Neural cell (in vitro differentiated cells): ENCODE measurements around the genes TSPY3, DDX3Y, RPS4Y2 and DAZ2.

DNA sequence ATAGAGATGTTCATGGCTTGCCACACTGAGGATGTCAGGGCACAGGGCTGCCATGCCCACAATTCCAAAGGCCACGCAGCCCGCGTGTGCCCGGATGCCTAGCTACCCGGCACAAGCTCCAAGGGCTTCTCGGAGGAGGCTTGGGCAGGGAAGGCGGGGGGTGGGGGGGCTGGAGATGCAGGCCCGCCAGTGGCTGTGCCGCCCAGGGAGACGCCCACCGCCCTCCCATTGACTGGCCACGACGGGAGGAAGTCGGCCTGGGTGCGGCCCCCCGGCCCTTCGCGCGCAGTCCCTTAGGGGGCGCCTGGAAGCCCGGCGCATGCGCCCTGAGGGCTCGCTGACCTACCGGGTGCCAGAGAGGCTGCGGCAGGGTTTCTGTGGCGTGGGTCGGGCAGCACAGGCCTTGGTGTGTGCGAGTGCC lies at the start of gene TSPY3:
TSS of gene TSPY3 (plus strand) at position 274 of the 421 bp plus-strand sequence.
- RAMPAGE, long total RNA = no peak

GRCh38 chrY:10034964-10035472 lies 507.3 kb downstream of the TSPY10 start:
- RAMPAGE, long total RNA = no peak

DNA sequence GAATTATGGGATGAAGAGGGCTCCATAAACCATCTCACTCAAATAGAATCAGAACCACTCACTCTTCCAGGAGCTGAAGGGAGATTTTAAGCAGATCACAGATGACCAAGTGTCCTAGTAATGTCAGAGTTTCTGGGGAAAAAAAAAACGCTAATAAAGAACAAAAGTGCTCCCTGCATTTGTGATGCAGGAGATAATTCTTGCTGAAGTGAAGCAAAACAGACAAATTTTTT lies 426.6 kb upstream of the USP9Y start:
- RAMPAGE, long total RNA = no peak

GRCh38 chrY:12854884-12855268 lies 49.8 kb upstream of the DDX3Y start:
- RAMPAGE, long total RNA = no peak

DNA sequence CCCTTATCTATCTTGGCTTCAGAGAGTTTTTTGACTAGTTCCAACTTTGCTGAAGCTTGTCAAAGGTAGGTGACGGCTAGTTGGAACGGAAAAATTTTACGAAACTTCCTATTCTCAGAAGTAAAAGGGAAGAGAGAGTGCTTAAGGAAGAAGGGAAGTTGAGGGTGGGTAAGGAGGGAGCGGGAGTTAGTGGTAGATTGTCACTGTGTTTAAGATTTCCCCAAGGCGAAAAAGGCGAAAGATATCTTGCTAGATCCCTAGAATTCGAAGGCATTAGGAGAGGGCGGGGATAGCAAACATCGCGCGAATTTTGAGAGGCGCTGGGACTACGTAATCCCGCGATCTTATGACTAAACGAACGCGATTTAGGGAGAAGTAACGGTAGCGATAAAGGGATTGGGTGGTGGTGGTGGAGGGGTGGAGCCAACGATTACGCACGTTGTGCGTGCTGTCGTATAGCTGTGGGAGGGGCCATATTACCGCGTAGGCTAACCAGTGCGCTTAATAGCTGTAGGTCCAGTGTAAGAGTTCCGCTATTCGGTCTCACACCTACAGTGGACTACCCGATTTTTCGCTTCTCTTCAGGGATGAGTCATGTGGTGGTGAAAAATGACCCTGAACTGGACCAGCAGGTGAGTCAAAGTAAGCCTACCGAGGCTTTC lies at the start of gene DDX3Y:
TSS of gene DDX3Y (plus strand) at position 519 of the 662 bp plus-strand sequence.
- RAMPAGE, long total RNA = start-site peak on the plus strand centred at position 502 of the sequence, 70 bp wide, 2,519 and 3,263 reads in 2 replicates

- RAMPAGE, long total RNA = no peak
Observed at GRCh38 chrY:13136067-13136274, 231.3 kb downstream of the DDX3Y start.

- RAMPAGE, long total RNA = no peak
Observed at GRCh38 chrY:13435809-13436465, 43.9 kb downstream of the UTY start.

GRCh38 chrY:13478340-13478922 lies 1.4 kb downstream of the UTY start:
- RAMPAGE, long total RNA = no peak

DNA sequence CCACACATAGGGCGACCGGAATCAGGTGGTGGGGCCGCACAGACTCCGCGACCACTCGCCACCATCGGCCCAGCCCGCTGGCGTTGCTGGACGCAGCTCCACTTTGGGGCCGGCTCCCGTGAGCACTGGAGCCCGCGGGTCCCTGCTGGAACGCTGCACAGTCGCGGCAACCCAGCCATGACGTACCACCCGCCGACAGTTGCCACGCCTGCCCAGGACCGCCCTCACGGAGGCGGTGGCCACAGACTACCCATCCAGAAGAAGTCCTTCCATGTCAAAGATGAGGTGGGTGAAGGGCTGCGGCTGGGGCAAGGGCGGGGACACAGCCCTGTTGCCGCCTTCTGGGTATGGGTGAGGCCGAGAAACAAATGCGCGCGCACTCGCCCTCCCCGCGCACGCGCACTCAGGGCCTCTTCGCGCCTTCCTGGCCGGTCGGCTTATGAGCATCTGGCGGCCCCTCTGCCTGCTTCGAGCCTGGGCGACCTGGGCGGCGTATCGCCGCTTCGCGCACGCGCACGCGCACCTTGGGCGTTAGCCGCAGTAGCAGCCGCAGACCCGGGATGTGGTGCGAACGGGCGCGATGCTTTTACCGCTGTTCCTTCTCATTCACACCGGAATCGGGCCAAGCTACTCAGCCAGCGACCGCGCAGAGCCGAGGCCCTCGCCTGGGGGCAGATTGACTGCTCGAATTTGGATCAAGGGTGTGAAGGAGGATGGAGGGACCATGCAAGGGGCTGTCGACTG lies 931.6 kb downstream of the NLGN4Y start:
- RAMPAGE, long total RNA = no peak

DNA sequence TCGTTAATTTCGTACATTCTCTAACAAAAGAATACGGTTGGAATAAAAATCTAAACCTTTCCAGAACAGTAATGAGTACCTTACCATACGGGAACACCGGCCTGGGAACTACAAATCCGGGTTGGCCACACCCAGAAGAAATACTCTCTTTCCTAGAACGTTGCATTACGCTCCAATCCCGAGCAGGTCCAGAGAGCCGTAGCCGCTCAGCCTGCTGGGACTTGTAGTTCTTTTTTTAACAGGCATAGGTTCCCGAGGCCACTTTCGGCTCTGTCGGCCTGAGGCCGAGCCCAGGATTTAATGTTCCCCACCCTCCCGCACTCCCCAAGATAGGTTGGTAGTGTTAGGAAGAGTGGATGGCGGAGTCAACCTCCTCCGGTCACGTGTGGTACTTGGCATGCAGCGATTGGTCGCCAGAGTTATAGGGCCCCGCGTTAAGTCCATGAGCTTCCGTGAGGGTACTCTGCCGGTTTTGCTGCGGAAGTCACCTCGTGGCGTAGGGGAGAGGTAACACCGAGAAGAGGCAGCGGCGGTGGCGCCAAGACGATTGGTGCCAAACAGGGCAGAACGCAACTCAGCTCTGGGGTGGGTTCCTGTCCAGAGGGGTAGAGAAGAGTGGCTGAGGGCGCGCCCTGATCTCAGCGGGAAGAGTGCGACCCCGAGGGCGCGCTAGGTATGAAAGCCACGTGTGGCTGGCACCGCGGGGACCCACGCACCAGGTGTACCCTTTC lies 177.5 kb downstream of the KDM5D start:
- RAMPAGE, long total RNA = start-site peak on the plus strand centred at position 490 of the sequence, 58 bp wide, 543 and 454 reads in 2 replicates

- RAMPAGE, long total RNA = no peak
Observed at GRCh38 chrY:19816173-19816636, 71.7 kb upstream of the KDM5D start.

DNA sequence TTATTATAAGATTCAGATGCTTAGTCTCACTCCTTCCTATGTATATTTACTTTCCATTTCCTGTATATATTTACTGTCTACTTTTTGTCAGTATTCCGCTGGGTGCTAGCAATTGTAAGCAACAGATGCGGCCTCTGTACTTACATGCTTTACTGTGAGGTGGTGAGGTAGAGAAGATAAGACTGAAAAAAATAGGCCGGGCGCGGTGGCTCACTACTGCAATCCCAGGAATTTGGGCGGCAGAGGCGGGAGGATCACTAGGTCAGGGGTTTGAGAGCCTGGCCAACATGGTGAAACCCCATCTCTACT lies 660 bp upstream of the EIF1AY start:
- RAMPAGE, long total RNA = no peak

DNA sequence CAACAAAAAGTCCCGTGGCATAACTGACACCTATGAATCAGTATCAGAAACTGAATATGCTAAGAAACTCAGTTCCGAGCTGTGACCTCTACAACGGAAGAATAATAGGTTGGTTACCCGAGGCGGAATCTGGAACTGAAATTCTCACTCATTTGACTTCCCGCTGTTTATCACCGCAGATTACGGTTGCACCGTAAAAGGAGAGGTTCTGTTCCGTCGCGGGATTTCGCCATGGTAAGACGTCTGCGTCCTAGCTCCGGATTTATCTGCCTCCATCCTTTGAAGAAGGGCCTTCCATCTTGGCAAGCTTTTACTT lies at the start of gene RPS4Y2:
TSS of gene RPS4Y2 (plus strand) at position 176 of the 316 bp plus-strand sequence.
- RAMPAGE, long total RNA = no peak

DNA sequence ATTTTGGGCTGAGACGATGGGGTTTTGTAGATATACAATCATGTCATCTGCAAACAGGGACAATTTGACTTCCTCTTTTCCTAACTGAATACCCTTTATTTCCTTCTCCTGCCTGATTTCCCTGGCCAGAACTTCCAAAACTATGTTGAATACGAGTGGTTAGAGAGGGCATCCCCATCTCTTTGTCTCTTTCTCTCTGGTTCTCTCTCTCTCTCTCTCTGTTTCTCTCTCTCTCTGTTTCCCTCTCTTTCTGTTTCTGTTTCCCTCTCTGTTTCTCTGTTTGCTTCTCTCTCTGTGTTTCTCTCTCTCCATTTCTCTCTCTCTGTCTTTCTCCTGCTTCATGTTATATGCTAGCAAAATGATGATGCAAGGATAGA lies 158.8 kb upstream of the RBMY1B start:
- RAMPAGE, long total RNA = no peak

- RAMPAGE, long total RNA = no peak
Observed at GRCh38 chrY:23219121-23219603, at the start of gene DAZ2. TSS of gene DAZ2 (plus strand) at chrY:23219533.